Osteoblast (primary cell): ENCODE measurements around the gene DDX59.

GRCh38 chr1:200129430-200129957, 102.0 kb downstream of the NR5A2 start:
- CAGE, long polyA plus RNA: no peak
- RRBS: no CpG with 5 or more reads among the region's 6 CpGs

GRCh38 chr1:200275405-200275965, 134.4 kb downstream of the ZNF281 start:
- CAGE, long polyA plus RNA: no peak
- RRBS: no CpG with 5 or more reads among the region's 8 CpGs

- CAGE, long polyA plus RNA: no peak
- RRBS: no CpG with 5 or more reads among the region's 3 CpGs
Observed at GRCh38 chr1:200352039-200352542, 57.7 kb downstream of the ZNF281 start.

- CAGE, long polyA plus RNA: no peak
- RRBS: no CpG with 5 or more reads among the region's 6 CpGs
Observed at GRCh38 chr1:200483426-200484011, 73.7 kb upstream of the ZNF281 start.

DNA sequence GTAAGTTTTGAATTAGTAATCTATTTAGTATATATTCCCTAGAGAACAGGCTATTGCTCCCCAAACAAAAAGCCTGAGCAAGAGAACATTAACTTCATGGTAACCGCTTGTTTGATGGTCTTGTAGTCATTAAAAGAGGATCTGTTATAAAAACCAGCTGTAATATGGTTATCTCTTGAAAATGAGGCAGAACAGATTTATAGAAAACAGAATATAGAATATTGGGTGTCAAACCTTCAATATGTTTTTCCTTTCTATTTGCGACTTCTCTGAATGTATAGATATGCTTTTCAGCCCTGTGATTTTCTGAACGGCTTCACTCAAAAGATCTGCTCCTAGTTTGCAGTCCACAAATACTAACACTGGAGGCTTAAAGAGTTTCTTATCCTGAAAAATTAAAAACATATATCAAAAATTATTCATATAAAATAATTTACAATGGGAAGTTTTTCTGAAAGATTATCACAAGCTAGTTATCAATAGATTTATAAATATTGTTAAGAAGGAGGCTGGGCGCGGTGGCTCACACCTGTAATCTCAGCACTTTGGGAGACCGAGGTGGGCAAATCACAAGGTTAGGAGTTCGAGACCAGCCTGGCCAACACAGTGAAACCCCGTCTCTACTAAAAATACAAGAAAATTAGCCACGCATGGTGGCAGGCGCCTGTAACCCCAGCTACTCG, 20.7 kb downstream of the DDX59 start:
- CAGE, long polyA plus RNA: no peak
- RRBS: no CpG with 5 or more reads among the region's 11 CpGs

GRCh38 chr1:200653125-200653569, 16.6 kb downstream of the DDX59 start:
- CAGE, long polyA plus RNA: no peak
- RRBS: no CpG with 5 or more reads among the region's 7 CpGs

GRCh38 chr1:200669164-200670039, at the start of gene DDX59:
Gene DDX59, minus strand, starts transcription at chr1:200669907.
- CAGE, long polyA plus RNA: no peak
- RRBS: 2% methylated on average over 38 of the region's 78 CpGs

DNA sequence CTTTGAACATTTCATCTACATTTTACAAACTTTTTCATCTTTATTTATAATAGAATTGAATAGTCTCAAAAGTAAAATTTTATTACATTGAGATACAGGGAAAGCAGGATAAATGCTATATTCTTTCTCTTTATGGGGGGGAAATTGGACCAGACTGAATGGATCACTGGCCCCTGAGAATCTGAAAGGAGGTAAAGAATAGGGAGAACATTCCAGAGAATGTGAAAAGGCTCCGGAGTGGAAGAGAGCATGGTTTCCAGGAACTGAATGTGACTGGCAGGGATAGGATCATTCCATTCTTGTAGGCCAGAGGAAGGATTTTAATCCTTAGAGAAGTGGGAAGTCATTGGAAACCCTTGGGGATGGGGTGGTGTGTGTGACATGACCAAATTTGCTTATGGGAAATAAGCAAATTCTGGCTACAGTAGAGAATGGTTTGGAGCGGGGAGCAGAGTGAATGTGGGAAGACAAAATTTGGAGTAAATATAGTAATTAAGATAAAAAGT, 11.0 kb downstream of the CAMSAP2 start:
- CAGE, long polyA plus RNA: no peak
- RRBS: no CpG with 5 or more reads among the region's 2 CpGs

DNA sequence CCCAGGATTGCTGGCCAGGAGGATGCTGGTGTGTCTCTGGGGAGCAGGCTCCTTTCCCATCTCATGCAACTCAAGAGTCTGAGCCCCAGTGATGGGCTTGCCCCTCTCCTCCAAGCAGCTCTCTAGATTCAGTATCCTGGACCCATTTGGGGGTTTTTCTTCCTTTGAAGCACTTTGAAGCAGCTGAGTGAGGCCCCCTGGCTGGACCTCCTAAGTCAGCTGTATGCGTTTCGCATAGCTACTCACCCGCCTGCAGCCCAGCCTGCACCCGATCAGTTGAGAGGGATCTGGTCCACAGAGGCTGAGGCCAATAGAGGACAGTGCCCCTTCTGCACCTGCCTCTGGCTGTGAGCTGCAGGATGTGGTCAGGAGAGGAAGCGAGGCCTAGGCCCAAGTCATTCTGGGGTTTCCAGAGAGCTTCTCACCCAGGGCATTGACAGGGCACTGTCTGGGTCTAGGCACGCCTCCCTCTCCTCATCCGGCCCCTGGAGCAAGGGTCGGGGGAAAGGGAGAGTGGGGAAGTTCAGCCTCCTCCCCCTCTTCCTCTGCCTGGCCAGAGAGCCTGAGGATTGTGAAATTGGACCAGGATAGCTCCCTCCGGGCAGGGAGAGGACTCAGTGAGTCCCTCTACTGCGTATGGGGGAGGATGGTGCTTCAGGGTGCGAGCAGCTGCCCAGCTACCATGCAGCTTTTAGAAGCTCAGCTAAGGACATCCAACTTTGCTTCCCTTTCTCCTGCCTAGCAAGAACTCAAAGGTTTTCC, 6.5 kb upstream of the INAVA start:
- CAGE, long polyA plus RNA: no peak
- RRBS: 40% methylated on average over 3 of the region's 11 CpGs

DNA sequence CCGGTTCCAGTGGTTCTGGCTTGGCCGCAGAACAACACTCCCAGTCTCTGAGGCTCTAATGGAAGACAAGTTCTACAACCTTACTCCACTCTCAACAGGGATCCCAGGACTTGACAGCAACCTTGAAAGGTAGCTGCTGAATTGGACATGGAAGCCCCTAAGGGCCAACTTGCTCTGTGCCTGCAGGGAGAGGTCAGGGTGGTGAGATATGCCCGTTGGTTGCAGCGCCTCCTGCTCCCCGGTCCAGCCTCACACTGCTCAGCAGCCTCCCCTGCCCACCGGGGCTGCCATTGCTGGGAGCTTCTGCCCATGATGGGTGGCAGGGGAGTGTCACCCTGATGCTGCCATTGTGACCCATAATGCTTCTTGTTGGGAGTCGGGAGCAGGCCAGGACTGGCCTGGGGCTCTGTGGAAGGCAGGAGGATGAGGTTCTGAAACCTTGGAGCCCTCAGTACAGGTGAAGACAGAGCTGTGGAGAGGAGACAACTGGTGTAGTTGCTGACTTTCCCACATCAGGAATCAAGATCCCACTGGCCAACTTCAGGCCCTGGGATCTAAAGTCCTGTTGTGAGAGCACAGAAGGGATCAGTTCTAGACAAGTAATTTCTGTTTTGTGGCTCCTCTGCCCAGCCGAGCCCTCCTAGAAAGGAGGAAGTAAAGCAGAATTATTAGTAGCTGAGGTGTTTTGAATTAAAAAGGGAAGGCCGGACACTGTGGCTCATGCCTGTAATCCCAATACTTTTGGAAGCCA, 8.0 kb downstream of the INAVA start:
- CAGE, long polyA plus RNA: no peak
- RRBS: no CpG with 5 or more reads among the region's 9 CpGs

- CAGE, long polyA plus RNA: no peak
- RRBS: 4% methylated on average over 4 of the region's 34 CpGs
Observed at GRCh38 chr1:201022404-201023293, 865 bp downstream of the KIF21B start.

DNA sequence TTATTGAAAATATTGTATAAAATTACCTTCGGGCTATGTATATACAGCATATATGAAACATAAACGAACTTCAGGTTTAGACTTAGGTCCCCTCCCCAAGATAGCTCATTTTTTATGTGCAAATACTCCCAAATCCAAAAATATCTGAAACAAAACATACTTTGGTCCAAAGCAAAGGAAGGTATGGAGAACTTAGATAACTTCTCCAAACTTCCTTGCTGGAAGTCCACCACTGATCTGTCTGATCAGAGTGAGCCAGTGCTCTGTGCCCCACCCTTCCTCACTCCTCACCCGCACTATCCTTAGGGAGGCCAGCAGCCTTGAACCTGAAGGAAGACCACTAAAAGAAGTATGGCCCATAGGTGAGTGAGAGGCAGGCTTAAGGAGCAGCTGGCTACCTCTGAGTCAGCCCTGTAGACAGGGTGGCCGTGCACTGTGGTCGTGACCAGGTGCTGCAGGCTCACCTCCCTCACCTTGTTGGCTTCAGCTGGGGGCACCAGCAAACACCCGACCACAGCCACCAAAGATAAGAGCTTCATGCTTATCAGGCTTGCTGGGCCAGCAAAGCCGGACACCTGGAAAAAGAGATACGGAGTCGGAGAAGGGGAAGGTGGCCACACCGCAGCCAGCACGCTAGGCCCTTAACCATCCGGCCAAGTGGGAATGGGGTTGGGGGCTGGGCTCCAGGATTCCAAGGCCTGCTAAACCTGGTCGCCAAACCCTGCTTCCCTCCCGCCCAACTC, 718 bp downstream of the TMEM9 start:
- CAGE, long polyA plus RNA: no peak
- RRBS: 3% methylated on average over 8 of the region's 14 CpGs

DNA sequence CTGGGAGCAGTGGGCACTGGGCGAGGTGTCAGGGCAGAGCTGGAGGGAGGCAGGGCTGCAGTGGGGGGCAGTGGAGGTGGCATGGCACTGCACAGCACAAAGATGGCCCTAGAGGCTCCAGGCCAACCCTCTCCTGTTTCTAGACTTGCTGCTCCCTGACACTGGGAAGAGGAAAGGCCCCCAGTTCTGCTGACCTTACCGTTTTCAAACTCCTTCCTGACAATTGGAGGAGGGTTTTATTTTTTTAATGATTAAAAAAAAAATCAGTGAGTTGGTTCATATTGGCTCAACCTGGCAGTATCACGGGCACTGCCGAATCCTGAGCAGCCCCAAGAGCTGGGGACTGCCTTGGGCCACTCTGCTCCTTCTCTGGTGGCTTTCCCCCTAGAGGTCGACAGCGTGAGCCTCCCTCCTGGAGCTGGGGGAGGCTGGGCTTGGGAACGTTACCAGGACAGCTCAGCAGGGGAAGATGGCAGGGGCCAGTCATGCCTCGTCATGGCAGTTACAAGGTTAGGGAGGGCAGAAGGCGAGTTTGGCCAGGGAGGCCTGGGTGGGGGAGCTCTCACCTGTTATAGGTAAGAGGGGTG, 24.1 kb upstream of the PKP1 start:
- CAGE, long polyA plus RNA: no peak
- RRBS: no CpG with 5 or more reads among the region's 9 CpGs

DNA sequence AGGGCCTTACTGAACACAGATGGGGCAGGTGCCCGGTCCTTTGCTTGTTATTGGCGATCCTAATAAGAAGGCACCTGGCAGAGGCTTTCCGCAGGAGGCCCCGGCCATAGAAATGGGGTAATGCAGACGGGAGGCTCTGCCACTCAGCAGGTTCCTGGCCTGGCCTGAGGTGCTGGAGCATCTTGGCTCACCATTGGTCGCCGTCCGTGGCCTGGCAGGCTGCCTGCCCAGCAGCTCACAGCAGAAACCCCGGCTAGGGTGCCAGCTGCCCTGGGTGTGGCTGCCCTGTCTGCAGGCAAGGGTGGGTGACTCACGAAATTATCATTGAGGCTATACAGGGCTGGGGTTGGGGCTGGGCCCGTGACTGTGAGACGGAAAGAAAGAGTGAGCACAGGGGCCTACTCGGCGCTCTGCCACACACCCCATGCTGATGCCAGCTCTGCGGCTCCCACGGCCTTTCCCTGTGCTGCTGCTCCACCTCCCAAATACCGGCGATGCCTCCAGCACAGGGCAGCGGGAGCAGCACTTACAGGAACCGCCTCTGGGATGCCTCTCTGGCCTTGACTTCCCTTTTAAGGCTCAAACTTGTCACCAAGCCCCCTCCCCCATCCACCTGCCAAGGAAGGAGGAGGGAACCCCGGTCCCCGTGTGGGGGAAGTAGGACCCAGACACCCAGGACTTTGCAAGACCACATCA, 8.0 kb upstream of the PKP1 start:
- CAGE, long polyA plus RNA: no peak
- RRBS: 67% methylated on average over 4 of the region's 22 CpGs

GRCh38 chr1:201310382-201311123, 27.2 kb downstream of the PKP1 start:
- CAGE, long polyA plus RNA: no peak
- RRBS: no CpG with 5 or more reads among the region's 8 CpGs

GRCh38 chr1:201372278-201373233, 4.9 kb downstream of the TNNT2 start:
- CAGE, long polyA plus RNA: no peak
- RRBS: no CpG with 5 or more reads among the region's 14 CpGs

DNA sequence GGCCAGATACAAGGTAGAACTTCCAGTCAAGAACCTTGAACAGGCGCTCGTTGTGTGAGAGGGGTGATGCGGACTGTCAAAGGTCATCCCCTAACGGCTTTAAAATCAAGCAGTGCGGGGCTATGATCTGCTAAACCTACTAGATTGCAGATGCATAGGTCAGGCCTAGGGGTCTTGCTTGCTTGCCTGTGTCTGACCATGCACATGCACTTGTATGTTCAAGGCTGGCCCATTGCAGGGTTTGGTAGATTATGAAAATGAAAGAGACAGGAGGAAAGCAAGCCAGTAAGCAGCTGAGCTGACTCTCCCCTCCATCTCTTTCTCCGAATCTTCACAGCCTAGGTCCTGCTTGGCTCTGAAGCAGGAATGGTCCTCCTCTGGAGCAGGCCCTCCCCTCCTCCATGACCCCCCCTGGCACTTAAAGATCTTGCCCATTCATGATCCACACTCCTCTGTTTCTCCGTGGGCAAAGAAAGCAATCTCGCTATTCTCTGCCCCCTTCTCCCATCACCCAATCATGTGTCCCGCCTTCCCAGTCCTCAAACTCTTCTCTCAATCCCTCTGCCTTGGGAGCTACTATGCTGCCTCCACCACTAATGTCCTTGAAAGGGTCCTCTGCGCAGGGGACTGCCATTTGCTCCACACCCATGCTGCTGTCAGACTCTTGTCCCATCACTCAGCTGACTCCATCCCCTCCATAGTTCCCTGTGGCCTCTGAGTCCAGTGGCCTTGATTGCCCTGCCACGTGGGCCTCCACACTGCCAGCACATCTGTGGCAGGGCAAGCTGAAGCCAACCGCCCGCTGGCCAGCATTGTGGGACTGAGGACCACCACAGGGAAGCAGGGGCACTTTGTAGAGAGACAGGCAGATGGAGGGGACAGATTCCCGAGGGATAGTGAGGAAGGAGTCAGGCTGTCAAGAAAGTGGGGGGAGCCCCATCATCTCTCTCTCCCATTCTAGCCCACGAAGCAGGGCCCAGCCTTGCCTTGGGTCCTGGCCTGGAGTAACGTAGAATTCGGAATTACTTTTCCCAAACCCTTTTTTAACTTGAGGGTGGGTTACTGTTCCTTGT, 1.2 kb upstream of the TNNT2 start:
- CAGE, long polyA plus RNA: no peak
- RRBS: no CpG with 5 or more reads among the region's 17 CpGs

GRCh38 chr1:201383537-201384029, 6.1 kb upstream of the TNNT2 start:
- CAGE, long polyA plus RNA: no peak
- RRBS: no CpG with 5 or more reads among the region's 5 CpGs

- CAGE, long polyA plus RNA: no peak
- RRBS: no CpG with 5 or more reads among the region's 19 CpGs
Observed at GRCh38 chr1:201386326-201387230, 9.1 kb upstream of the TNNT2 start.

GRCh38 chr1:201400394-201401571, 1.7 kb upstream of the LAD1 start:
- CAGE, long polyA plus RNA: no peak
- RRBS: no CpG with 5 or more reads among the region's 12 CpGs